NB4 (cell line): Measurements from ENCODE around the gene ALDH1A3.

- RRBS, result no CpG with 5 or more reads among the region's 5 CpGs
These were observed 130.8 kb downstream of the ASB7 start for GRCh38 chr15:100733195-100733543.

DNA sequence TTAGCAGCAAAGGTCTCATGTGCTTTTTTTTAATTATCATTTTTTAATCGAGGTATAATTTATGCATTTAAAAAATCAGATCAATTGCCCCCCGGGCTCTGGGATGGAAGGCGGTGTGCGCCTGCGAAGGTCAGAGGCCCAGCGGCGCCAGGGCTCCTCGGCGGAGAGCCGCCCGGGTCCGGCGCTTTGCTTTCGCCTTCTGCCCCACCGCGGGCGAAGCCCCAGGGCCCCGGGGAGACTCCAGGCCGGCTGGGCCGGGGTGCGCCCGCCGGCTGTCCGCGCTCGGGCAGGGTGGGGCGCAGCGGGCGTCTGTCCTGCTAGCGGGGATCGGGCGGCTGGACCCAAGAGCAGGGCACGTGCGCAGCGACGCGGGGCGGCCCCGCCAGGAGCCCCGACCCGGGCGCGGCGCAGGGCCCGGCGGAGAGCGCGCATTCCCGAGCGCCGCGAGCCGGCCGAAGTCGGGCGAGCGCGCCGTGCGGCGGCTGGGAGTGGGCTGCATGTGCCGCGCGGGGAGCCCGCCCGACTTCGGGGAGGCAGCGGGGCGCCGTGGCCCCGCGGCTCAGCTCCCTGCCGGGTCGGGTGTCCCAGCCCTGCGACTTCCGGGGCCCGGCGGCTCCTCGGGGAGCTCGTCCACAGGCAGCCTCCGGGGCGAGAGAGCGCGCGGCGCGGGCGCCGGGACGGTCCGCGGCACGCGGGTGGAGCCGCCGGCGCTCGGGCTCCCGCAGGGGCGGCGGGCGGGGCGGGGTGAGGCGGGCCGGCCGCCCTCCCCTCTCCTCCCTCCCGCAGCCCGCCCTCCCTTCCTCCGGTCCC lies 480 bp upstream of the ALDH1A3 start:
- RRBS, result 33% methylated on average over 34 of the region's 109 CpGs

- RRBS, result 43% methylated on average over 28 of the region's 63 CpGs
These were observed at the start of gene ALDH1A3 for GRCh38 chr15:100879756-100880225. TSS of gene ALDH1A3 (plus strand) at chr15:100879831.

- RRBS, result no CpG with 5 or more reads among the region's 10 CpGs
These were observed 104.9 kb downstream of the LRRK1 start for GRCh38 chr15:101023916-101024599.

GRCh38 chr15:101045251-101045591 lies 126.1 kb downstream of the LRRK1 start:
- RRBS, result no CpG with 5 or more reads among the region's 13 CpGs

GRCh38 chr15:101148932-101149807 lies 102.7 kb downstream of the CHSY1 start:
- RRBS, result no CpG with 5 or more reads among the region's 12 CpGs

GRCh38 chr15:101190731-101191285 lies 61.0 kb downstream of the CHSY1 start:
- RRBS, result no CpG with 5 or more reads among the region's 11 CpGs

DNA sequence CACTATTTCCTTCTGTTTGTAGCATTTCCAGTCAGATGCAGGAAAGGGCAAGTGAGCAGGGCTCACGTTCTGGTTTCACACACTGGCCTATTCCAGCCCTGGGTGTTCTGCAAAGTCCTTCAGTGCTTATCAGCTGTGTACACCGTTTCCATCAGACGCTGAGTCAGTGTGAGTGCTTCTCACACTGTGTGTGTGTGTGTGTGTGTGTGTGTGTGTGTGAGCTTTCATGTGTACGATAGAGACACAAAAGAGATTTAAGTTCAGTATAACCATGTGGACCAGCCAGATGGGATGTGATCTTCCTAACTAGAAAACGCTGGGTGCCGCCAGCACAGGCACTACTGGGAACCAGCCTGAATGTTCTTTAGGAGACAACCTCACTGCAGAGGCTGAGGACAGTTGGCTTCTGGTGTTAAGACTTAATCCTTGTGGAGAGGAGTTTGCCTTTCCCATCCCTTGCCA lies 3.8 kb upstream of the CHSY1 start:
- RRBS, result no CpG with 5 or more reads among the region's 6 CpGs

GRCh38 chr15:101268166-101269157 lies 8.8 kb downstream of the SELENOS start:
- RRBS, result no CpG with 5 or more reads among the region's 20 CpGs

GRCh38 chr15:101285552-101286099 lies 8.3 kb upstream of the SELENOS start:
- RRBS, result no CpG with 5 or more reads among the region's 1 CpG

GRCh38 chr15:101322561-101323031 lies 27.5 kb upstream of the SNRPA1 start:
- RRBS, result 97% methylated on average over 5 of the region's 14 CpGs

DNA sequence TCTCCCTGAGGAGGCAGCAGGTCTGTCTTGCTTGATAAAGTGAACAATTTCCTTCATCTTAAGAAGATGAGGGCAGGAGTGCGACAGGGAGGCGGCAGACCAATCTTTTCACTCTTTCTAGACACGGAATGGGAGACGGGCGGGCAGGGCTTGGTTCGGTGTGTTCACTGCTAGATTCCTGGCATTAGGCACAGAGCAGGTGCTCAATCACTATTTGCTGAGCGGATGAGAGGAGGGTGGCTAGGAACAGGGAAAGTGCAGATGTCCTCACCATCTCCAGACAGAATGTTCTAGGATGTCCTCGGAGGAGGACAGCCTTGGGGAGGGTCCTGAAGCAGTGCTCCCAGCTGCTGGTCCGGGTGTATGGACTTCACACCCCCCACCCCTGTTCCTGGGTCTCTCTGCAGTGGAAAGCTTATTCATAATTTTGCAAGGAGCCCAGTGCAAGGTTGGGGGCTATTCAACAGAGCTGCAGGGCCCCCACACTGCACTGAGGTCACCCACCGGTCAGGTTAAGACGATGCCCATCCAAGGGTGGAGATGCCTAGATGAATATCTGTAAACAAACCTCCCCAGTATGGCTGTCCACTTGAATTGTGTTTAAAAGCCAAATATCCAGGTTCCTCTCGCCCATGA lies 33.3 kb upstream of the SNRPA1 start:
- RRBS, result no CpG with 5 or more reads among the region's 12 CpGs

DNA sequence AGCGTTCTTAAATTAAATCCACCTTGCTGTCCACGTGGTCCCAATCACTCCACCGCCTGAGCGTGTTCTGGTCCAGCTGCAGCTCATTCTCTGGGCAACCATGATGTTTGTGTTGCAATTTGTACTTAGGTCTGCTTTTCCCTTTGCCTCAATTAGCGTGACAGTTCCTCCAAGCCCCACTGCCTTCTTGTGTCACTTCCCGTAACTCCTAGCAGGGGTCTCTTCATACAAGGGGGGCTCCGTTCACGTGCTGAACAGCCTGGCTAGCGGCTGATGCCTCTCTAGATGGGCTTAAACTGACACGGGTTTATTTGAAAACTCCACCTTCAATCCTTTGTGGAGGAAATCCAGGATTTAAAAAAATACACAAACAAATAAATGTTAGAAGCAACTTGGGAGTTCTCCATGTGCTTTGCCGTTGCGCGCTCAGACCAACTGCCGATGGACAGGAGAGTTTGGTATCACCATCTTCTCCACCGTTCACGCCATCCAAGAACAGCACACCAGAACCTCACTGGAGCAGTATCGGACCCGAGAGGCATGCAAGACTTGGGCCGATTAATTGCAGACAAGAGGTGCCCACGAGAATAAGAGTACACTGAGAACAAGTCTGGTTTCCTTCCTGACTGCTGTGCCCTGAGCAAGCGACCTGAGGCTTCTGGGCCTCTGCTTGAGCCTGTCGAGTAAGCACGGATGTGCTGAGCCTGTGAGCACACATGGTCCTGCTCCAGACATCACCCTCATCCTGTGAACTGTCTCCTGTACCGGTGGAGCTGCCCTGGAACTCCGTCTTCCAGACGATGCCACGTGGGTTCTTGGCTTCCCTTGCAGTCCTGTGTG lies 34.0 kb upstream of the SNRPA1 start:
- RRBS, result no CpG with 5 or more reads among the region's 27 CpGs

- RRBS, result no CpG with 5 or more reads among the region's 29 CpGs
These were observed 91.2 kb downstream of the PCSK6 start for GRCh38 chr15:101398198-101398912.

GRCh38 chr15:101452601-101453178 lies 36.8 kb downstream of the PCSK6 start:
- RRBS, result 97% methylated on average over 4 of the region's 13 CpGs

DNA sequence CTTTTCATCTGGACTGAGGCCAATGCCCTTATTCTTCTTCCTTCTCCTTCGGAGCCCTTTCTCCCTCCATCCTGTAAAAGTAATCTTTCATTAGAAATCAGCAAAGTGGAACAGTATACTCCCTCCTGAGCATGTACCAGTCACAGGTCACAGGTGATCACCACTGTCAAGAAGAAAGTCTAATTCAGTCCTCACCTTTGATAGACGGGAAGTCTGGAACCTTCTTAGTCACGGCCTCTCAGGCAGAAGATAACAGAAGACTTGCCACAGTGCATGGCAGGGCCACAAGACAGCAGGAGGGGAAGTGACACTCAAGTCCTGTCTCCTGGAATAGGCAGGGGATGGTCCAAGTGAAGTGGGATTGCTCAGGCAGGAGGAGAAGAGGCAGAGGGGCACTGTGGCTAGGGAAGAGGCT lies 11.2 kb upstream of the PCSK6 start:
- RRBS, result no CpG with 5 or more reads among the region's 3 CpGs

DNA sequence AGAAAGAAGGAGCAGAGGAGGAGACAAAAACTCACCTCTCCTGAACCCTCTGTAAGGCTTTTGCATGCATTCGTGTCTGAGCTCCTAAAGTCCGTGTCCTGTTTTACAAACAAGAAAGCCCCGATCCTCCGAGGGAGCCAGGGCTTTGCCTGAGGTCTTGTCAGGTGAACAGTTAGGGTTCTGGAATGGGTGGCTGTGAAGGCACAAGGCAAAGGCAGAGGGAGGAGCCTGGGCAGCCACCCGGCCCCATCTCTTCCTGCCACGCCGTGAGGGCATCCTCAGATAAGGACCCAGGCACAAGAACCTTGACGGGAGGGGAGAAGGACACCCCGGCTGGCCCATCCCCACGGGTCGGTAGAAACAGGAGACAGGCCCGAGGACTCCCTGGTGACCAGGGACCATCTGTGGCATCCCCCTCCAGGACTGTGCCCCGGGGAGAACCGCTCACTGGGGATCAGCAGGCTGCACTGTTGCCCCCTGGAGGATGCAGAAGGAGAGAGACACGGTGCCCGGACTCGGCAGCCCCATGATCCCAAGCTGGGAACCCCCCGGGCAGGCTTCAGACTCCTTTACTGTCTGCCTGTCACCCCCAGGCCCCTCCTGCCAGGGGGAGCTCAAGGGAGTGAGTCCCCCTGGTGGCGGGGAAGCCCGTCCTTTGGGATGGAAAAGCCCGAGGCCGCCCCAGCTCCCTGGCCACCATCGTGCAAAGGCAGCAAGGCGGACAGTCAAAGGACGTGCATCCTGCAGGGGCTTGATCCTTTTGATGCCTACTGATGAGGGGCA lies 12.3 kb upstream of the PCSK6 start:
- RRBS, result 87% methylated on average over 10 of the region's 25 CpGs

DNA sequence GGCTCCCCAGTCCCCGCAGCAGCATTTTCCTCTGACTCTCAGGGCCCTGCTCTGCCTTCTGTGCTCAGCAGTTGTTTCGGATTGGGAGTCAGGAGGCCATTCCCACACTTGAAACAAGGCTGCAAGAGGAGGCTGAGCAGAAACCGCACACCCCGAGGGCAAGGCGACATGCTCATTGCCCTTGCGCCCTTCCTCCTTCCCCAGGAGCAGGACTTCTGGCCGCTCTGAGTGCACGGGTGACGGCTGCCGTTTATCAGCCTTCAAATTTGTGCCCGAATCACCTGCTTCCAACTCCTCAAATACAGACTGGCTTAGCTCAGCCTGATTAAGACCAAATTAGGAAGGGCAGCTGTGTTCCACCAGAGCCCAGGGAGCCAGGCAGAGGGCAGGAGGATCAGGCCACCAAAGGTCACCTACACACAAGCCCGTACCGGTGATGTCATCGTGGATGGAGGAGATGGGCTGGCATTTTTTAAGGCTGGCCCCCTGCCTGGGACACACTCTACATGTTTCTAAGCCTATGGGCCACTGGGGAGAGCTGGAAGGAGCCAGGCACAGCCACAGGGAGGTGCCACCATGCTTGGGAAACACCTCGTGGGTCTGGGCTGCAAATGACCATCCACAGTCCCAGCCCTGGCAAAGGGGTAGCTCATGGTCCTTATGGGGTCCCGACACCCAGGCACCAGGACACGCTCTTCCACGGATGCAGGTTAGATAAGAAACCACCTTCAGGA lies 38.0 kb downstream of the TM2D3 start:
- RRBS, result no CpG with 5 or more reads among the region's 18 CpGs

DNA sequence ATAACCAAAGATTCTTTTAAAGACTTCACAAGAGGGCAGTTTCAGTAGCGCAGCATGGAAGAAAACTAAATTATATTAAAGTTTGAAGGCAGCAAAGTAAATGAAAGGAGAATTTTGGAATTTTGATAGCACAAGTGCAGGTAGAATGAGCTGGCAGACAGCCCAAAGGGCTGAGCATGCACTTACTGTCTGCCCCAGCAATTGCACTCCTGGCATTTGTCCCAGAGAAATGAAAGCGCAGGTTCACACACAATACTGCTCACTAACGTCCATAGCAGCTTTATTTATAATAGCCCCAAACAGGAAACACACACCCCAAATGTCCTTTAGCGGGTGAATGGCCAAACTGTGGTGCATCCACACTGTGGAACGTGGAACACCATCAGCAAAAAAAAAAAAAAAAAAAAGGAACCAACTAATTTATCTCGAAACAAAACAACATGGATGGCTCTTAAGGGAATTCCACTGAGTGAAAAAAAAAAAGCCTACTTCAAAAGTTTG lies 5.8 kb upstream of the TM2D3 start:
- RRBS, result no CpG with 5 or more reads among the region's 6 CpGs

DNA sequence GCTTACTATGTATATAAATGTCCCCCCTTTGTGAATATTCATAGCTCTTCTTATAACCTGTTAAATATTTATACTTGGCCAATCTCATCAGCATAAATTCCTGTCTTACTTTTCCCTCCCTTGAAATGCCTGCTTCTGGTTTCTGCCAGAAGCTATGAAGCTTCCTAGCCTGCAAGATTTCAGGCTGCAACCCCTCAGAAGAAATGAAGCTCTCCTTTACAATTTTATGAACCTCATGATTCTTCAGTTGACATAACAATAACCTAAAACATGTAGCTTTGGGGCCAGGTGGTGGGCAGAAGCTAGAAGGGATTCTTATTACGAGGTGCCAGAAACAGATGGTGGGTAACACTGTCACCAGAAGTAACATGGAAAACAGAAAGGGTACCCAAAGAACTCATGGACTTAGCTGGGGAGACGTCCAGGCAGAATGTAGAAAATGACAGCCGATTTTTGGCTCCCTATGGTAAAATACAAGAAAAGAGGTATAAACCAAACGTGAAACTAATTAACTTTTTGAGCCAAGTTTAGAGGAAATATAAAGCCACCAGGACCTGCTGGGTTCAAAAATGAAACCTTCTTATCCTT lies 27.2 kb downstream of the TARS3 start:
- RRBS, result no CpG with 5 or more reads among the region's 4 CpGs